ENCODE measurements around a stretch of chr10.

DNA sequence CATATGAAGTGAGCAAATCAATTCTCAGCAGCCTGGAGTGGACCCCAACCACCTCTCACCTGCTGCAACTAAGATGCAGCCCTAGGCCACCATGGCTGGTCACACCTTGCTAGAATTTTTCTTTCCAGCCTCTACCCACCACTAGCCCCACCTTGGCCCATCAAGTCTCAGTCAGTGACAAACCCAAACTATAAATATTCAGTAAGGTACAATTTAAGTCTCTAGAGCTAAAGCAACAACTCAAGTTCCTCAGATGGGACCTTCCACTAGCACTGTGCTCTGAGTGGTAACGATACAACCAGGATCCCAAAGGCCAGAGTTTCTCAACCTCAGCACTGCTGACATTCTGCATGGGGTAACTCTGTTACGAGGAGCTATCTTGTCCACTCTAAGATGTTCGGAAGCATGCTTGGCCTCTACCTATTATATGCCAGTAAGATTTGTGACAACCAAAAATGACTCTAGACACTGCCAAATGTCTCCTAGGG lies 22.2 kb downstream of the SORBS1 start:
- PRO-cap, result no peak

- PRO-cap, result no peak
Observed at GRCh38 chr10:95562834-95563129, 1.6 kb upstream of the SORBS1 start.

DNA sequence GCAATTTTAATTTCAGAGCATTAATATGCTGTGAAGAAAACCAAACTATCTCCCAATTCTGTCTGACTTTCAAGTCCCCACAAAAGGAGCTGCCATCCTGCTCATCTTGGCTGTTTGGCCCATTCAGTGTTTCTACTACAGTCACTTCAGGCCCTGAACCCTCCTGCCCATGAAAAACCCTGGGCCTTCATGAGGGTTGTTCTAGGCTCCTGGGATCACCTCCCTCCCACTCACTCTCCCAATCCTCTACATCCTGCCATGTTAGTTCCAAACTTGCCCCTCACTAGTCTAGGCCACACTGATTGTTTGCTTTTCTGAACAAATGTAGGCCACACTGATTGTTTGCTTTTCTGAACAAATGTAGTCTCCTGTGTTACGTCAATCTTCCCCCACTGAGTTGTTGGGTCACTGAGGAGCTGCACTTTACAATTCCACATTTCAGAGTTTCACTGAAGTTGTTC lies 5.2 kb upstream of the ALDH18A1 start:
- PRO-cap, result no peak

- PRO-cap, result no peak
Observed at GRCh38 chr10:95761533-95762269, 5.7 kb downstream of the ENTPD1 start.

GRCh38 chr10:96374642-96374914 lies 15.8 kb upstream of the OPALIN start:
- PRO-cap, result no peak

DNA sequence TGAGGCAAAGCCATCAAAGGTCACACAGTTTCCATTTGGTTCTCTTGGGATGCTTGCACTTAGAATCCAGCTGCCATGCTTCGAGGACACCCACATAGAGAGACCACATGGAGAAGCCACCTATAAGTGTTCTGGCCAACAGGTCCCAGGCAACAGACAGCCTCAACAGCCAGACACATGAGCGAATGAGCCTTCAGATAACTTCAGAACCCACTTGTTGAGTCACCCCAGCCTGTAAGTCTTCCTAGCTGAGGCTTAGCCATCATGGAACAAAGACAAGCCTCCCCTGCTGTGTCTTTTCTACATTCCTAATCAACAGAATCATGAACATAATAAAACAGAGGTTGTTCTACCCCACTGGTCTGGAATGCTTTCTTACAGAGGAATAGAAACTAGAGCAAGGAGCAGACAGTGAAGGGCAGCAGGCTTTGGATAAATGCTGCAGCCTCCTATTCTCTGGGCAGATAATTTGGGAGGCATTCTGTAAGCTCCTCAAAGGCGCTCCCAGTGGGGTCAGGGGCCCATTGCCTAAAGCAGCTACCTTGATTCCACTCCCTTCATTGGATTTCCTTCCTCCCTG lies 4.7 kb downstream of the TLL2 start:
- PRO-cap, result no peak

DNA sequence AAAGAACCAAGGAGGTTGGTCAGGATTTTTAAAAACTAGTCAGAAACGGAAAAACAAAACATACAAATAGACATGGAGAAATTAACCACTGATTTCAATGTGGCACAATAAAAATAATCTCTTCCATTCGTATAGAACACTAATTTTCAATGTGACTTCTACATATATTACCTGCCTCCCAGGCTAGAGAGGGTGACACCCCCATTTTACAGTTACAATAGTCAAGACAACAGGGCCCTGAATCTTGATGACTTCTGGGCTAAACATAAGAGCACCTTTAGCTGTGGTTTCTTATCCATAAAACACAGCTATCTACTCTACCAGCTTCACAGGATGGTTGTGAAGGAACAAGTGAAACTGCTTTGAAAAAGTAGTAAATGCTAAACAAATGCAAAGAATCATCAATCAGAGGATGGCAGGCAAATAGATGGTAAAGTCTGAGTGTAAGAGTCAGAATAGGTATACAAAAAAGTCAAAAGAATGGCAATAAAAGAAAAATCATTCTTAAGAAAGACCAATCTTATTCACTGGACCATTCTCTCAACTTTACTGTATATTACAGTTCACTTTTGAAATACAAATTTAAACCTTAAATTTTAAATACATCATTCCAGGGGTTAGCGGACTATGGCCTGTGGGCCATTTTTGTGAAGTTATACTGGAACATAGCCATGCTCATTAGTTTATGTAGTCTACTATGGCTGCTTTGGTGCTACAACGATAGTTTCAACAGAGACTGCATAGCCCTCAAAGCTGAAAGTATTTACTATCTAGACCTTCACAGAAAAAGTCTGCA lies 3.7 kb upstream of the TLL2 start:
- PRO-cap, result no peak

- PRO-cap, result no peak
Observed at GRCh38 chr10:96567432-96567905, 19.3 kb downstream of the TM9SF3 start.

GRCh38 chr10:96577924-96578326 lies 8.9 kb downstream of the TM9SF3 start:
- PRO-cap, result no peak

DNA sequence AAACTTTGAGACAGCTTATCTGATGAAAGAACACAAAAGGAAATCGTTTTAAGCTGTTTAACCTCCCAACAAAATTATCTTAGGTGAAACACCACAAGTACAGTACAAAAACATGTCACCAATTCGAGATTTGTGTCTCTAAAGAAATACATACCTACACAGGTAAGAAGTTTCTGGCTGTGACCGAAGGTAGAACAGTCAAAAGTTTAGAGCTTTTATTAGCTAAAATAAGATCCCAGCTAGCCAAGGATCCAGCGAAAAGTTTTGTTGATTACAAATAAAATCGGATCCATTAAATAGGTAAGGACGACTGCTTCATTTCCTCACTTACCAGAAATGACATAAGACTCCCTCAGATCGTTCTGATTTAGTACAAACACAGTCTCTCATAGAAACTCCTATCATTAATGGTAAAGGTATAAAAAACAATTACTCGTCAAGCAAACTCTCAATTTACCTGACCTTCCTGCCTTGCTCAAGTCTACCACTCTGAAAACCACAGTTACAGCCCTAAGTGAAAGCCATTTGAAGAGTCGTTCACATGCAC lies 1.4 kb downstream of the TM9SF3 start:
- PRO-cap, result no peak

DNA sequence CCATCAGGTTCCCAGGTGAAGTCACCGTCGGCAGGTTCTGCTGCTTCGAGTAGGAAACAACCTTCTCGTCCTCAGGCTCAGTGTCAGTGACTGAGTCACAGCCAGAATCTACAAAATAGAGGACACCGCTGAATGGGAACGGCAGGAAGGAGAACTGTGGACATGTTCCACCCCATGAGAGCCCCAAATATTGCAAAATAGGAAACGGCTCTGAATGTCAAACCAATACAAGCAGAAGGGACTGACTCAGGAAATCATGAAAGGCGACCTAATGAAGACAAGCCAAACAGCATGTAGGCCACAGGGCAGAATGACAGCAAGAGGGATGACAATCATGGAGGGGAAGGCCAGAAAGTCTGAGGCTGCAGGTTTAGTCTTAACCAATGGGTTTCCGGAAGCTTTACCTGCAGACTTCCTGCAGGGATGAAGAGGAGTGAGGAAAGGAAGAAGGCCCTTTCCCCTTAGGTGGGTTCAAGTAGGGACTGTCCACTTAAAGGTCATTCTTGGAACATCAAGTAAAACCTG lies 63.4 kb downstream of the PIK3AP1 start:
- PRO-cap, result no peak

DNA sequence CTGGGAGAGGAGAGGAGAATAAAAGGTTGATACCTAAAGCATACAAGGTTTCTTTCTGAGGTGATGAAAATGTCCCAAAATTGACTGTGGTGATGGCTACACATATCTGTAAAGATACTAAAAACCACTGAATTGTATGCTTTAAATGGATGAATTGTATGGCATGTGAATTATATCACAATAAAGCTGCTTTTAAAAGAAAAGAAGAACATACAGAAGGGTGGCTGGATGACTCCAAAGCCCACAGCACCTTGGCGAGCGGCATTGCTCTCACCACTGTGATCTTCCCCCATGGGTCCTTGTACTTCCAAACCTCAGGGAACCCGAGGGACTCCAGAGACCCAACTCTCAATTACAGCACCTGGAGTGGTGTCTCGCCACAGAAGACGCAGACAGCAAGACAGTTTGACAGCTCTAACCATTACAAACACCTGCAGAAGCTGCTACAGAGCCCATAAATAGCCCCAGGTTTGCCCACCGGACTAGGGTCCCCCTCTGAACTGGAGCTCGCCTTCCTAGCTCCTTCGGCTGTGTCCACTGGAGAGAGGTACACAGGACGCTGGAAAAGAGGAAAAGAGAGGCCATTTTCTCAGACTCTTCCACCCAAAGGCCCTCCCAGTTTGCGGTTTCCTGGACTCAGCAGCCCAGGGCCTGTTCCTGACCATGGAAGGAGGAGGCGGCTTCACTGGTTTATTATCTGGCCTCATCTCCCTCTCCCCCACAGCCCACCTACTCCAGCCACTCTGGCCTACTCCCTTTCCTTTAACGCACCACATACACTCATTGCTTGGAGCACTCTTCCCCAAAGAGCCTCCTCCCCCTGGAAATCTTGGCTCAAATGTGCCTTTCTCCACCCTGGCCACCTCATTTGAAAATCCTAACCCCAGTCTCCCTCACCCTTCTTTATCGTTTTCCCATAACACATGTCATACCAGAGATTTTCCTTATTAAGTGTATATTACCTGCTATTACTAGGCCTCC lies 1.9 kb downstream of the PIK3AP1 start:
- PRO-cap, result no peak

DNA sequence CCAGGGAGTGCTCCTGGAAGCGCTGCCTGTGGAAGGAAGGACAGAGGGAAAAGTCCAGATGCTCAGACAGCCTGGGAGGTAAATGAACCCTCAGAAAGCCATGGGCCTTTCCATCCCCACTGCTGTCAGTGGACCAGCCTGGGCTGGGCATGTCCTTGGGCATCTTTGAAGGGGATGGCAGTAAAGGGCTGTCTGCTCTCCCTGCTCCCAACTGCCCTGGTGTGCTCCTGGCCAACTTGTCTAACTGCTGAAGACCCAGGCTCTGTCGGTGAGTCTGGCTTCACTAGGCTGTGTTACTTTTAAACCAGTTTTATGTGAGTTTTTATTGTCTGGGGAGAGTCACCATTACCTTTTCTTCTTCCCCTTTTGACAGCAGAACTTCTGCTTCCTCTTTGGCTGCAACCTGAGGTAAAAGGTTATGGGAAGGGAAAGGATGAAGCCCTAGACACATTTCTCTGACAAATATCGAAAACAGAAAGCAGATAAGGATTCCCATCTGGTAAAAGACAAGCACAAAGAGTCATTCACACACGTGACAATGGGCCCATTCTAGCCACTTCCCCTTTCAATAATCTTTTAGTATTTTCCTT lies 27.5 kb upstream of the PIK3AP1 start:
- PRO-cap, result unidirectional peak, minus-strand start at position 457 of the sequence

- PRO-cap, result unidirectional peak, minus-strand start at chr10:97066772
Observed at GRCh38 chr10:97066544-97067054, 119.2 kb downstream of the SLIT1 start.

DNA sequence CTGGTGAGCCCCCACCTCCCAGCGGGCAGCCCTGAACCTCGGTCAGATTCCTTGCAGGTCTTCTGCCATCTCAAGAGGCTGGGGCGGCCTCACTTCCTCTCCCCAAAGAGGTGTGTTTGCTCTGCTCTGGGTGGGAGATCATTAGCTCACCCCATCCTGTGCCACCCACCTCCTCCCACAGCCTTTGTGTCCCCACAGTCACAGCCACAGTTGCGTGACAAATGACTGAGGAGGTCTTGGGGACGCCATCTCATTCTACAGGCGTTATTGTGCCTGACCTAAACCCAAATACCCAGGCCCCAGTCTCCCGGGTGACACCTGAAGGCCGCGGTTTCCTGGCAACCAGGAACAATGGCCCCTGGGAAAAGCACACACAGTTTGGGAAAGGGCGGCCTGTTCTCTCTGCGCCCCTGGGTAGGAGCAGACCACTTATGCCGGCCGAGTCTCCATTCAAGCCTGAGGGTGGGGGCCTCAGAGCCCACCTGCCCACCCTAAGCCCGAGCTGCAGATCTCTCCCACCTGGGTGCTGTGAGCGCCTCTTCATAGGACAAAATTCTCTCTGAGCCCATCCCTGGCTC lies 51.6 kb downstream of the SLIT1 start:
- PRO-cap, result no peak

DNA sequence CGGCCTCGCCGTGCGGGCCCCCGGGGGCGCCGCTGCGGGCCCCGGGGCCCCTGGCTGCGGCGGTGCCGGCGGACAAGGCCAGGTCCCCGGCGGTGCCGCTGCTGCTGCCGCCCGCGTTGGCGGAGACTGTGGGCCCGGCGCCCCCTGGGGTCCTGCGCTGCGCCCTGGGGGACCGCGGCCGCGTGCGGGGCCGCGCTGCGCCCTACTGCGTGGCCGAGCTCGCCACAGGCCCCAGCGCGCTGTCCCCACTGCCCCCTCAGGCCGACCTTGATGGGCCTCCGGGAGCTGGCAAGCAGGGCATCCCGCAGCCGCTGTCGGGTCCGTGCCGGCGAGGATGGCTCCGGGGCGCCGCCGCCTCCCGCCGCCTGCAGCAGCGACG lies 550 bp downstream of the FRAT1 start:
- PRO-cap, result no peak

GRCh38 chr10:97331690-97332901 lies 2.4 kb downstream of the FRAT2 start:
- PRO-cap, result no peak

DNA sequence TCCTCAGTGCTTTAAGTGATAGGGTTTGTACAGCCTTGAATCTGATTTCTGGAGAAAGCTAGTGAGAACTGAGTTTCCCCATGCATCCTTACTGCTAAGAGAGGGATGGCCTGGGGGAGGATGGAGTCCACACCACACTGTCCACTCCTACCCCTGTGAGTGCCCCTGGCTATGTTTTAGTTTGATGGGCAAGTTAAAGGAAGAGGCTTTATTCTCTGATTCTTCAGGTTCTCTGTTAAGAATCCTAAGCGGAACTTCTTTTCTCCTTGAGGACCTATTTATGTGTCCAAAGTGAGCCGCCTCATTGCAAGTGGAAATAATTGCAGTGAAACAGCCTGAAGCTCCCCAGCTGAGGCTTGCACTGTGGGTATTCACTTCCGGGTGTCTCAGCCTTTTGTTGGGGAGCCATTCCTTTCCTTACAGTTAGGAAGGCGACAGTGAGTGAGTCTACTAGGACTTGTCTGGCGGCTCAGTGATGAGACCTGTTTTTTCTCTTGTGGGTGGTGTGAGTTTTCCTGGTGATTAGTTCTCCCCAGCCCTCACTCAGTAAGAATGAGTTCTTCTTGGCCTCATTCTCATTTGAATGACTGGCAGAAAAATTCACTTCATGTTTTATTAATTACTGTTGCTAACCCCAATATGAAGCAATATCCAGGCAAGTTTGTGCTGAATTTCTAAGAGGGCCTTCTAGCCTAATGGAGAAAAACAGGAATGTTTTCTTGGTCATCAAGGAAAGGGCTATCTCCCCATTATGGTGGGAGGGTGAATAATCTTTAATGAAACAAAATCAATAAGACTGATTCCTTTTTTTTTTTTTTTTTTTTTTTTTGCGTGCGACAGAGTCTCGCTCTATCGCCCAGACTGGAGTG lies 2.5 kb downstream of the PGAM1 start:
- PRO-cap, result no peak

DNA sequence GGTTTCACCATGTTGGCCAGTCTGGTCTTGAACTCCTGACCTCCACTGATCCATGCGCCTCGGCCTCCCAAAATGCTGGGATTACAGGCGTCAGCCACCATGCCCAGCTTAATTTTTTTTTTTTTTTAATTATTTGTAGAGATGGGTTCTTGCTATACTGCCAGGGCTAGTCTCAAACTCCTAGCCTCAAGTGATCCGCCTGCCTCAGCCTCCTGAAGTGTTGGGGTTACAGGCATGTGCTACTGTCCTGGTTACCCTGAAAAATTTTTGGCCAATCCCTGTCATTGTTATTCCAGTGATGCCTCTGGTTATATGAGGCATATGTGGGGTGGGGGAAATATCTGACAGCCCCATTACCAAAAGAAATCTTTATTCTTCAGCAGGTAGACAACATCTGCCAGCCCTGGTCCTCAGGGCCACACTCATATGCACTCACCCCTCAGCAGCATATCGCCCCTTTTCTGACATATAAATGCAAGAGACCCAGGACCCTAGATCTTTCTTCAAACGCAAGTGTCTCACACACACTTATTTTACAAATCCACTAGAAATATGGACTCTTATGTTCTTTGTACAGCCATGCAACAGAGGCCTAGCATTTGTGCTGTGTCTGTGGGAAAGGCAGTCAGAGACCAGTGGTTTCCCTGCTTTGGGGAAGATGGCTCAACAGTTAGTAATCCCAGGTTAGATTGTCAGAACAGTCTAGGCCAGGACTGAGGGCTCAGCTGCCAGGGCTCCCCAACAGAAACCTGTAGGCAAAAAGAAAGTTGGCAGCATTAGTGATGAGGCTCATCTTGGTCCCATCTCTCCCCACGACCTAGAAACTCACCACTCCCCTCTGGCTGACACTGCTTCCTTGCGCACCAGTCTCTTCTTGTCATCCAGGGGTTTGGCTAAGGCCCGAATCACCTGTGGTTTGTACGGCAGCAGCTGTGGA lies 12.3 kb downstream of the ZDHHC16 start:
- PRO-cap, result no peak

GRCh38 chr10:97499273-97500157 lies 791 bp downstream of the UBTD1 start:
- PRO-cap, result no peak

Measured in paraaortic lymph node (tissue), 1 donor.